Helper T cell (primary cell): ENCODE measurements around the gene FTSJ1.

DNA sequence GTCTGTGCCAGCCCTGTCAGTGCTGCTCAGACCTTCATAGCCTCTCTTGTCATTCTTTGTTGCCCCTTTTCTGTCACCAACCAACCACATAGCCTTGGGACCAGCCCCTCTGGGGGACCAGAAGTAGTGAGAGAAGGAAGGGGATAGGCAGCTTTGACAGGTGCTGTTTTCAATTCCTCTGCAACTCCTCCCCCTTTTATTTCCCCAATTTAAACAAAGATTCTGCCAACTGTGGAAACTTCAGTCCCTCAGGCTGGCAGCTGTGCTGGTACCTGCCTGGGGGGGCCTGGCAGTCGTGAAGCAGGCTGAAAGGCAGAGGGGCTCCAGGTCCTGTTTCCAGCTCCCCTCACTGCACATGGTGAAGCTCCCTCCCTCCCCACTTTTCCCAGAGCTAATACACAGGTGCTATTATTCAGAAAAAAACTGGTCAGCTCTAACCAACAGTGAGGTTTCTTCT, 30.8 kb upstream of the ZNF81 start:
- PRO-cap, 2 experiments: no peak in any of the 2 experiments

DNA sequence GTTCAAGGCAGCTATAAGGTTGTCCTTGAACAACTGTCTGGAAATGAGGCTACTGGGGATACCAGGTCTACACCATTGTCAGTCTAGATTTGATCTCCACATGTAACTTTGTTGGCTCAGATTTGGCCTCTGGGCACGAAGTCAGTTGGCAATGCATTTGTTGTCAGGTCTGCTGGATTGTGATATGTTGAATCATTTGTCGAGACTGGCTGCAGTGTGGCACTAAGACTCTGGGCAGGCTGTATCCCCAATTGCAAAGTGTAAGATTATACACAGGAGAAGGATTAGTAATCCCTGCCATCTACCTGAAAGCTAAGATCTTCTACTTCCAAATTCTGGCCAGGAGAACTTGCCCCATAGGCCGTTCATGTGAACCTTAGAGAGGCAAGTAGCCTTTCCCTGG, 26.5 kb downstream of the ZNF81 start:
- PRO-cap, 2 experiments: no peak in any of the 2 experiments

- PRO-cap, 2 experiments: no peak in any of the 2 experiments
Observed at GRCh38 chrX:48356798-48357230, 311 bp upstream of the SSX3 start.

GRCh38 chrX:48475975-48476697, at the start of gene FTSJ1:
TSS of gene FTSJ1 (plus strand) at chrX:48476199.
- PRO-cap, 2 experiments: peak in 2 of 2 experiments; most common plus-strand start chrX:48476234 (in 2); most common minus-strand start chrX:48476425 (in 1)

GRCh38 chrX:48476698-48477077, 689 bp downstream of the FTSJ1 start:
- PRO-cap, 2 experiments: no peak in any of the 2 experiments

GRCh38 chrX:48528147-48528812, 6.7 kb downstream of the EBP start:
- PRO-cap, 2 experiments: no peak in any of the 2 experiments

GRCh38 chrX:48540536-48541114, 1.1 kb downstream of the TBC1D25 start:
- PRO-cap, 2 experiments: no peak in any of the 2 experiments

DNA sequence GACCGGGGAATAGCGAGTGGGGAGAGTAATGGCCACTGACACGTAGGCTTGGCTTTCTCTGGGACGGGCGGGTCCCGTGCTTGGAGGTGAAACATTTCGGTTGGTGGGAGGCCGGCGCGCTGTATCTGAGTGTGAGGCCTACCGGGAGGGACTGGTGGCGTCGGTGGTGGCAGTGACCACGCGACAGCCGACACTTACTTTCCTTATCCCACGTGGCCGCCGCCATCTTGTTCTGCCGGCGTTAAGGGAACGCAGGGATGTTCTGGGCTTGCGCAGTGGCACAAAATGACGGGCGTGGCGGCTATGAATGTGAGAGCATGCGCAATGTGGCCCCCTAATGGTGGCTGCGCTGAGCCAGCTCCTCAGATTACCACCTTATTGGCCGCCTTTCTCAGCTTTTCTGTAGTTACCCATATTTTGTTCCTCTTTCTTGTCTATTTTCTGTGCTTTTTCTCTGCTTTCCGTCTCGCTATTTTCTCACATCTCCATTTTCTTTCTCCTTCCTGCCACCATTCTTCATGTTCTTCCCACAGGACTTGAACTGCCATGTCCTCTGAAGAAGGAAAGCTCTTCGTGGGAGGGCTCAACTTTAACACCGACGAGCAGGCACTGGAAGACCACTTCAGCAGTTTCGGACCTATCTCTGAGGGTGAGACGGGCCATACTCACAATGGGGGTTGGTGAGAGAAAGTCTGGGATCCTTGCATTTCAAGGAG, 509 bp downstream of the RBM3 start:
- PRO-cap, 2 experiments: peak in 1 of 2 experiments; most common plus-strand start position 94 of the sequence (in 1); most common minus-strand start position 234 of the sequence (in 1)

DNA sequence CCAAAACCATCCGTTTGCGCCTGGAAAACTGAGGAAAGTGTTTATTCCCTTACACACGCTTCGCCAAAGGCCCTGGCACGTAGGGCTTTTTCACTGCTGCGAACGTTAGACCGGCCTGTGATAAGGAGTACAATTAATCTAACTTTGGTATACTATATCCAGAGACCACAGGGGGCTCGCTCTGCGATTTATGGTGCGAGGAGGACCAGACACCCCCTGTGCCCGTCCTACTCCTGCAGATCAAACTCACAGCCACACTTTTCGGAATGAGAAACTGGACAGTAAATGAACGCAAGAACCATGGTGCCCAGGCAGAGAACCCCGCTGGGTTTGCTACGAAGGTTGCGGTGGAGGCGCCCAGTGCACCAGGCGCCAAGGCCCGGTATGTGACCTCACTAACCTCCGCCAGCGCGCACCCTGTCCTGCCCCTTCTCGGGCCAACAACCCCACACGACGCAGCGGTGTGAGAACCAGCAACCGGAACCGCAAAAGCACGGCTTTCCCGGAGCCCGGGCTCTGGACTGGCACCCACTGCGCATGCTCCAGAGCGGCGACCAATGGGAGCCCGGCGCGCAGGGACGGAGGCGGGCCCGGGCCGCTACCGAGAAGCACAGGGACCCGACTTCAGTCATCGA, 7.6 kb upstream of the WAS start:
- PRO-cap, 2 experiments: peak in 2 of 2 experiments; most common minus-strand start position 485 of the sequence (in 2)

DNA sequence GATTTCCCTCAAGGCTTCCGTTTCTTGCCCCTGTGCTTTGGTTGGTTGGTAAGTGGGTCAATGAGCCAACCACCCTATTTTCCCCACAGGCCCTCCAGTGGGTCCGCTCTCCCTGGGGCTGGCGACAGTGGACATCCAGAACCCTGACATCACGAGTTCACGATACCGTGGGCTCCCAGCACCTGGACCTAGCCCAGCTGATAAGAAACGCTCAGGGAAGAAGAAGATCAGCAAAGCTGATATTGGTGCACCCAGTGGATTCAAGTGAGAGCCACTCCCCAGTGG, 3.0 kb downstream of the WAS start:
- PRO-cap, 2 experiments: no peak in any of the 2 experiments

DNA sequence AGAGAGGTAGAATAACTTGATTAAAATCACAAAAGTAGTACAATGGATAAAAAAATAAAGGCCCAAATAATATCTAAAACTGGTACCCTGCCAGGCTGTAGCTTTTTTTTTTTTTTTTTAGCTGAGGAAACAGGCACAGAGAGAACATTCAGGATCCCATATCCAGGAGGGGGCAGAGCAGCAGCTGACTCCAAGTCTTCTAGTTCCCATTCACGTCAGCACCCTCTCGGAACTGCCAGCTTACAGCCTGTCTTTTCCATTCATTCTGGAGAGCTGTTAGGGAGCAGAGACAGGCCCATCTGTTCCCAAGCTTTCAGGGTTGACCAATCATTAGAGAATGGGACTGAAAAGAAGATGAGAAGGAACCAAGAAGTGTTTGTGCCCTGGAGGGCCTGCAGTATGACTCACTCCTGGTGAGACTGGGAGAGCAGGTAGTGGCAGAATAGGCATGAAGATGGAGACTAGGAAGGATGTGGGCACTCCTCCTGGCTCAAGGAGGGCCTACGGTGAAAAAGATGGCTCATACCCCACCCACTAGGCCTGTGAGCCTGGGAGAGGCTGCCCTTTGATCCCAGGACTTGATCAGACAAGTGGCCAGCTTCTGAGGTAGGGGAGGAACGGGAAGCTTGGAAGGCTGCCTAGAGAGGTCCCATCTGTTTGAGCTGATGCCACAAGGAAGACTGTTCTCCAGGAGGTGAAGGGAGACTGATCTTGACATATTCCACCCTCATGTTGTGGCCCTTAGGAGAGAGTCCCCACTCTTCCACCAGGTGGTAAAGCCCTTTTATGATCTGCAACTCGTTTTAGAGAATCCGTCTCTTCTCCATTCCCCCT, 7.6 kb downstream of the SUV39H1 start:
- PRO-cap, 2 experiments: no peak in any of the 2 experiments

DNA sequence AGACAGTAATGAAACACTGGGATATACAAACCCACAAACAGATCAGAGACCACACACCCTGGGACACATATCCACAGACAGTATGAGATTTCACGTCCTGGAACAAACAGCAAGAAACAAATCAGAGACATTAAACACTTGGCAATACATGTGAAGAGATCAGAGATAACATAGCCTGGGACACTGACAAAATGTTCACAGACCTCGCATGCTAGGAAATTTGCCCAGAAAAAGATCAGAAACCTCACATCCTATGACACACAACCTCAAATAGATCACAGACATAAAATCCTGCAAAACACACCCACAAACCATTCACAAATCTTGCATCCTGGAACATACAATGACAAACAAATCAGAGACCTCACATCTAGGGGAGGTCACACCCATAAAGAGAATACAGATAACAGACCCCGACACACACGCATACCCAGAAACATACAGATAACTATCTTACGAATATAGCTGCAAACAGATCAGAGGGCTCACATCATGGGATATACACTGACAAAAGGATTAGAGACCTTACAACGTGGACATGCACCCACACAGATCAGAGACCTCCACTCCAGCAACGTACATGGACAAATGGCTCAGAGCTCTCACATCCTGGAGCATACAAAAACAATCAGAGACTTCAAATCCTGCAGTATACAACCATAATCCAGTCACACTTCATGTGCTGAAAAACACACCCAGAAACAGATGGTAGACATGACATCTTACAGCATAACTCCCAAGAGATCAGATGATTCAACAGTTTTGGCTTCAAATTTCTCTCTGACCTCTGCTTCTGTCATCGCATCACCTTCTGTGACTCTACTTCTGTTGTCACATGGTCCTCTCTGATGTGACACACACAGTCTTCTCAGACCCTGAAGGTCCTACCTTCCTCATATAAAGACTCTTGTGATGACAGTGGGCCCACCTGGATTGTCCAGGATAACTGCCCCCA, 18.3 kb downstream of the SUV39H1 start:
- PRO-cap, 2 experiments: peak in 2 of 2 experiments; most common plus-strand start position 433 of the sequence (in 2); most common minus-strand start position 196 of the sequence (in 2)

DNA sequence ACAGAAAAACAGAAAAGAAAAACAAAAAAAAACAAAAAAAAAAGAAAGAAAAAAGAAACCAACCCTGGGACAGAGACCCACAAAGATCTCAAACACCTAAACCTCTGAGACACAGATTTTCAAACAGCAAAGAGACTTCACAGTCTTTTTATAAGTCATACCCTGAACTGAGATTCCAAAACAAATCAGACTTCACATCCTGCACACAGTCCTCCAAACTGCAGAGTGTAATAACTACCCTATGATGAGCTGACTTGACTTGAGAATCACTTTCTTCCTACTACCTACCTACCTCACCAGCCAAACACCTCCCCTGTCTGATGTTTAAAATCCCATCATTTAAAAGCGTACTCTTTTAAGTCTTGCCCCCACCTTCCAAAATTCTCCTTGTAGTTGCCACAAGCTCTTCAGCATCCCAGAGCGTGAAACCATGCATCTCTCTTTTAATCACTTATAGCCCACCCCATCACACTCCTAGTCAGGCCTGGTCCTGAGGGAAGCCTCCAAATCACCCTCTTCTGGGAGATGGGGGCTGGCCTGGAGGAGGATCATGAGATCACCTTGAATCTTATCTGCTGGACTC, 25.2 kb upstream of the GLOD5 start:
- PRO-cap, 2 experiments: peak in 1 of 2 experiments; most common plus-strand start position 262 of the sequence (in 1); most common minus-strand start position 187 of the sequence (in 1)

GRCh38 chrX:48790535-48791128, 4.2 kb downstream of the GATA1 start:
- PRO-cap, 2 experiments: no peak in any of the 2 experiments

DNA sequence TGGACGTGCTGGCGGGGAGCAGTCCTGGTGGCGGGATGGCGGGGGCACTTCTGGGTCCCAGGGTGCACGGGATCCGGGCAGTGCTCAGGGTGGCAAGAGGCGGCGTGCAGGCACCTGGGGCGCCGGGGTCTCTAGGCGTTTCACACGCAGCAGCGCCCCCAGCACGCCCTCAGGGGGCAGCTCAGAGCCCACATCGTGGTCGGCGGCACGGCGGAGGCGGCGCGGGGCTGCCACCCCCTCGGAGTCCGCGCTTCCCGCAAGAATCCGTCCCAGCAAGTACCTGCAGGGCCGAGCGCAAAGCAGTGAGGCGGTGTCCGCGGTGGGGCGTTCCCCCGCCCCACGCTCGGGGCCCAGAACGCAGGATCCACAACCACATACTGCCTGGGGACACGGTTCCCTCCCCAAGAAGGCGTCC, 4.2 kb downstream of the PCSK1N start:
- PRO-cap, 2 experiments: no peak in any of the 2 experiments

DNA sequence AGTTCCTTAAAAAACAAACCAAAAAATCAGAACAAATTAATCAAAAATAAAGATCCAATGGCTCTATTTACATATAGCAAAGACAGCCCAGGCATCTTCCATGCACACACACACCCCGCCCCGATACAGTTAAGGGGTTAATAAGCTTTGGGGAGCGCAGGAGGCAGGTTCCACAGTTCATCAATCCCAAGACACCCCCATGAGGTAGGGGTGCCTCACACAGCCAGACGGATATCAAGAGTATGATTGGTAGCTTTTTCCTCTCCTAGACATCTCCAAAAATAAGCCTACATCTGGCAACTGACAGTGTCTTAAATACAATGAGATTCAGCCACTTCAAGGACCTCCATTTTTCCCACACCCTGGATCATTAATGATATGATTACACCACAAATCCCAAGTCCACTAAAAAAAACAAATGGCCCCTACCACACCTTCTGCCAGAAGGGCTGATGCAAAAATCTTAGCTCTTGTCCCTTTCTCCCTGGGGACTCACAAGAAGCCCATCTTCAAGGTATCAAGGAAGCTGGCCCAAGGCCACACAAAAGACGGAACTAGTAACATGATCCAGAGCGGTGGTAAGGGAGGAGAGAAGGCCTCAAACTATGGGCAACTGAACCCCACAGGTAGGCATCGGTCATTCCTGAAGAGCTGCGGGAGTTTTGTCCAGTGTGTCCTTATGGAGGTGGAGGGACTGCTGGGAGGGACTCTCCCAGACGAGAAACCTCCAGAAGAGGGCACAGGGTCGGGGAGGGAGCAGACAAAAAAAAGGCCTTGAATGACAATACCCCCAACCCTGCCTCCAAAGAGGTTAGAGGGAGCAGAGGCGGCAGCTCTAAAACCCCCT, 6.2 kb downstream of the PQBP1 start:
- PRO-cap, 2 experiments: no peak in any of the 2 experiments

DNA sequence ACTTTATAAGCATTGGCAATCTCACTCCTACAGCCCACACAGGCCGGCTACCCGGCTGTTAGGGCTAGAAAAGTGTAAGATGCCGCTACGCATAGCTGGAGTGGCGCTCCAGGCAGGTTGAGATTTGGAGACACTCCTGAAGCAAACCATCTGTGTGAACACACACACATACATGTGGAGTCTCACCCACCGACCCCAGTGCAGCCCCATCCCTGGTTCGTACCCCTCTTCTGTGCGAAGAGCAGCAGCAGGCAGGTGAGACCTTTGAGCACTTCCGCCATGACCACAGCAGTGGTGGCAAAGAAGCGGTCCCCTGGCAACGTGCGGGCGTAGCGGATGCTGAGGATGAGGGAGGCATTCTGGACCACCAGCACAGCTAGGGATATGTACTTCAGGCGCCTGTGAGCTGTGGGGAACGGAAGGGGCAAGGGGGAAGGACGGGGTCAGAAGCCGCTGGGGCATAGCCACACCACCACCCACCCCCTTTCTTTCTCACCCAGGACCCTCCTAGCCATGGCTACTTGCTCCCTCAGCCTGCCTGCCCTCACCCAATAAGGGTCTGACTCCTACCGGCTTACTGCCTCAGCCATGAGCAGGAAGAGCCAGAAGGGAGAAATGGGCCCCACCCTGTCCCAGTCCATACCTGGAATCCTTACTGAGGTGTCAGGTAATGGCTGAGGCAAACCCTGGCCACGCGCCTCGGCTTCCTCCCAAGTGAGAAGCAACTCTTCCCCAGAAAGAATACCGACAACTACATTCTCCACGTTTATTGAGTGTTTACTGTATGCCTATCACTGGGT, 1.7 kb downstream of the SLC35A2 start:
- PRO-cap, 2 experiments: no peak in any of the 2 experiments

- PRO-cap, 2 experiments: no peak in any of the 2 experiments
Observed at GRCh38 chrX:48914446-48915309, 3.2 kb upstream of the SLC35A2 start.

- PRO-cap, 2 experiments: no peak in any of the 2 experiments
Observed at GRCh38 chrX:48927067-48928086, 8.6 kb upstream of the PIM2 start.

DNA sequence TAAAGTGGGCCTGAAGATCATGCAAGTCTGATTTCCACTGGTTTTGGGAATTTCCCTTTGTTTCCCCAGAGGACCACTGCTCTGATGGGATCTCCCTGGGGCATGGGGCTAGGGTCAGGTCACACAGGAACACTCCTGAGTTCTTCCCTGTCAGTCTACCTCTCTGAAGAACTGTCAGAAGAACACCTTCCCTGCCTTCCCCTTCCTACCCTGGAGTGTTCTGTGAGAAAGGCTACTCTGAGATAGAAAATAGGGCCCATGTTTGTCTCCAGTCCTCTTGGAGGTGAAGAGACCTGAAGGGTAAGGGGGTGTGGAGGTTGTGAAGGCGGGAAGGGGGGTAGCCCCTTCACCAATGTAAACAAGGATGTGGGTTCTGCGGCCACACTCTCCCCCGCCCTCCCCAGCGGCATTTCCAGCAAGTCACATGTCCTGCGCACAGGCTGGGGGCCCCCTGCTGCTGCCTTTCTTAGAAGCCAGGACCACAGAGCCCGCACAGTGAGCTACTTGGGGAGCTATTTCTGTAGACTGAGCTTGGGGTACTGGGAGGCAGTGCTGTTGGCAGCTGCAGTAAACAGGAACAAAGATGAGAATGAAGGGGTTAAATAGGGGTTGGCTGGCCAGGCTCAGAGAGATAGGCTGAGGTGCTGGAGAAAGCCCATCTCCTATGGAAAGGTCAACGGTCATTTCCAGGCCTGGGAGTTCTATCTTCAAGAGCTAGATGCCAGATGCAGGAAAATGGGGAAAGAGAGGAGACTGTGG, 18.1 kb upstream of the PIM2 start:
- PRO-cap, 2 experiments: peak in 2 of 2 experiments; most common plus-strand start position 521 of the sequence (in 2); most common minus-strand start position 321 of the sequence (in 1)